ENCODE measurements around the genes CD68, SOX15 and FXR2.

DNA sequence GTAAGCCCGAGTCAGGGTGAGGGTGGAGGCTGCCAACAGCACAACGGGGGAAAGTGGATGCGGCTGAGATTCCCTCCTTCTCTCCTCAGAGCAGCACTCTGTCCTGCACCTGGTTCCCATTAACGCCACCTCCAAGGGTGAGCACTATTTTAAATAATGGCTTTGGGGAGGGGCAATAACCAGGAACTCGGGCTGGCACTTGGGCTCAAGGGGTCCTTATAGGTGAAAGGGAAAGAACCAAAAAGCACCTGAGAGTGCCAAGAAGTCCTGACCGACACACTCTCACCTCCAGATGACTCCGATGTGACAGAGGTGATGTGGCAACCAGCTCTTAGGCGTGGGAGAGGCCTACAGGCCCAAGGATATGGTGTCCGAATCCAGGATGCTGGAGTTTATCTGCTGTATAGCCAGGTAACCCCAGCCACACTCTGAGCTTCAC lies 1.2 kb downstream of the TNFSF13 start:
- PRO-cap, 2 experiments: no peak in any of the 2 experiments

DNA sequence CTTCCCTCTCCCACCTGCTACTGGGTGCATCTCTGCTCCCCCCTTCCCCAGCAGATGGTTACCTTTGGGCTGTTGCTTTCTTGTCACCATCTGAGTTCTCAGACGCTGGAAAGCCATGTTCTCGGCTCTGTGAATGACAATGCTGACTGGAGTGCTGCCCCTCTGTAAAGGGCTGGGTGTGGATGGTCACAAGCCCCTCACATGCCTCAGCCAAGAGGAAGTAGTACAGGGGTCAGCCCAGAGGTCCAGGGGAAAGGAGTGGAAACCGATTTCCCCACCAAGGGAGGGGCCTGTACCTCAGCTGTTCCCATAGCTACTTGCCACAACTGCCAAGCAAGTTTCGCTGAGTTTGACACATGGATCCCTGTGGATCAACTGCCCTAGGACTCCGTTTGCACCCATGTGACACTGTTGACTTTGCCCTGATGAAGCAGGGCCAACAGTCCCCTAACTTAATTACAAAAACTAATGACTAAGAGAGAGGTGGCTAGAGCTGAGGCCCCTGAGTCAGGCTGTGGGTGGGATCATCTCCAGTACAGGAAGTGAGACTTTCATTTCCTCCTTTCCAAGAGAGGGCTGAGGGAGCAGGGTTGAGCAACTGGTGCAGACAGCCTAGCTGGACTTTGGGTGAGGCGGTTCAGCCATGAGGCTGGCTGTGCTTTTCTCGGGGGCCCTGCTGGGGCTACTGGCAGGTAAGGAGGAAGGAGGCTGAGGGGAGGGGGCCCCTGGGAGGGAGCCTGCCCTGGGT lies at the start of gene CD68:
TSS of gene CD68 (plus strand) at position 604 of the 748 bp plus-strand sequence.
- PRO-cap, 2 experiments: peak in 2 of 2 experiments; most common plus-strand start position 572 of the sequence (in 2); most common minus-strand start position 467 of the sequence (in 1)

- PRO-cap, 2 experiments: no peak in any of the 2 experiments
Observed at GRCh38 chr17:7585639-7586229, 2.1 kb downstream of the MPDU1 start.

DNA sequence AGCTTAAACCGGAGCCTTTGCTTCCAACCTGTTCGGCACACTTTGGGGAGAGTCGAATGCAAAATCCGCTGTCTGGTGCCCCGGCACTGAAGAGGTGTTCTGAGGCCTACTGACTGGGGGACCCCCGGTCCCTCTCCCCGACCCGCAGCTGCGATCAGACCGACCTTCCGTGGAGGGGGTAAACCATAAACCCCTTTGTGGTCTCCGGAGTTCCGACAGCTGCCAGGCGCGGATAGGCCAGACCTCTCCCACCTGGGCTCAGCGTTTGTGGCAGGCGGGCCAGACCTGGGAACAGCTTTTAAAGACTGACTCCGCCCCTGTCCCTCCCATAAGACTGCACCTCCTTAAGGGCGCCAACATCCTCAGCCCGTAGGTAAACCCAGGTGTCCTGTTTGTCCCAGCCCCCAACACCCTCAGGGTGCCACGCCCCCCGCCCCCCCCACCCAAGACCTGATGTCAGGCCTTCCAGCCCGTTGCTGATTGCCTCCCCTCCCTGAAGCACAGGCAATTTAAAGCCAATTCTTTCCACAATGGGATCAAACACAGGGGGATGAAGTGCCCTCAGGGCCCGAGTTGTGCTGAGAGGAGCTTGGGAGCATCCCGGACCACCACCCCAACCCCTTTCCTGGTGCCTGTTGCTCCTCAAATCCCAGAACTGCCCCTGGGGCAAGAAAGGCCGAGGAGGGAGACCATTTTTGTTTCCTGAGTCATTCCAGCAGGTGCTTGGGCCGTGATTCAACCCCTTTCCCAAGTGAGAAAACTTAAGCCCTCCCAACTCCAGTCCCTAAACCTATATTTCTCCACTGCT lies at the start of gene SOX15:
TSS of gene SOX15 (minus strand) at position 272 of the 808 bp plus-strand sequence.
- PRO-cap, 2 experiments: no peak in any of the 2 experiments

GRCh38 chr17:7614616-7615721 lies at the start of gene FXR2:
Gene FXR2, minus strand, starts transcription at chr17:7614897.
- PRO-cap, 2 experiments: peak in 2 of 2 experiments; most common plus-strand start chr17:7614683 (in 2); most common minus-strand start chr17:7614754 (in 1)

GRCh38 chr17:7631990-7632198 lies 2.0 kb downstream of the SHBG start:
- PRO-cap, 2 experiments: no peak in any of the 2 experiments

GRCh38 chr17:7669041-7669572 lies 18.2 kb downstream of the TP53 start:
- PRO-cap, 2 experiments: no peak in any of the 2 experiments

DNA sequence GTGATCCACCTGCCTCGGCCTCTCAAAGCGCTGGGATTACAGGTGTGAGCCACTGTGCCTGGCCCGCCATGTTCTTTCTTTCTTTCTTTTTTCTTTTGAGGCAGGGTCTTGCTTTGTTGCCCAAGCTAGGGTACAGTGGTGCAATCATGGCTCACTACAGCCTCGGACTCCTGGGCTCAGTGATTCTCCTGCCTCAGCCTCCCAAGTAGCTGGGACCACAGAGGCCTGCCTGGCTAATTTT lies 9.2 kb downstream of the TP53 start:
- PRO-cap, 2 experiments: no peak in any of the 2 experiments

GRCh38 chr17:7686362-7687037 lies 790 bp downstream of the TP53 start:
- PRO-cap, 2 experiments: peak in 2 of 2 experiments; most common plus-strand start chr17:7686512 (in 1); most common minus-strand start chr17:7686396 (in 1)

DNA sequence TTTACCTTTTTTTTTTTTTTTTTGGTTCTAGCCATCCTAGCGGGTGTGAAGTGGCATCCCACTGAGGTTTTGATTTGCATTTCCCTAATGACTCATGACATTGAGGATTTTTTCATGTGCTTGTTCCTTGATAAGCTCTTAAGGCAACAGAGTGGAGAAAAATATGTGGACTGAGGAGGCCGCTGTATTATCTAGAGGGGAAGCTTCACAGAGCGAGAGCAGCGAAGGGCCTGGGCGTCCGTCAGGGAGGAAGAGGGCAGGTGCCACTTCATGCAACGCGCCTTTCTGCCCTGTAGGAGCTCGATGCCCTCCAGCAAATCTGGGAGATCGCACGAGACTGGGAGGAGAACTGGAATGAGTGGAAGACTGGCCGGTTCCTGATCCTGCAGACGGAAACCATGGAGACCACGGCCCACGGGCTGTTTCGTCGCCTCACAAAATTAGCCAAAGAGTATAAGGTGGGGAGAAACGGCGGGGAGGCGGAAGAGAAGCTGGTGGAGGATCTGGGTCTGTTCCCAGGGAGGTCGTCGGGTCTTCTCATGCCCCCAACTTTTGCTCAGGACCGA lies 50.1 kb downstream of the DNAH2 start:
- PRO-cap, 2 experiments: no peak in any of the 2 experiments

DNA sequence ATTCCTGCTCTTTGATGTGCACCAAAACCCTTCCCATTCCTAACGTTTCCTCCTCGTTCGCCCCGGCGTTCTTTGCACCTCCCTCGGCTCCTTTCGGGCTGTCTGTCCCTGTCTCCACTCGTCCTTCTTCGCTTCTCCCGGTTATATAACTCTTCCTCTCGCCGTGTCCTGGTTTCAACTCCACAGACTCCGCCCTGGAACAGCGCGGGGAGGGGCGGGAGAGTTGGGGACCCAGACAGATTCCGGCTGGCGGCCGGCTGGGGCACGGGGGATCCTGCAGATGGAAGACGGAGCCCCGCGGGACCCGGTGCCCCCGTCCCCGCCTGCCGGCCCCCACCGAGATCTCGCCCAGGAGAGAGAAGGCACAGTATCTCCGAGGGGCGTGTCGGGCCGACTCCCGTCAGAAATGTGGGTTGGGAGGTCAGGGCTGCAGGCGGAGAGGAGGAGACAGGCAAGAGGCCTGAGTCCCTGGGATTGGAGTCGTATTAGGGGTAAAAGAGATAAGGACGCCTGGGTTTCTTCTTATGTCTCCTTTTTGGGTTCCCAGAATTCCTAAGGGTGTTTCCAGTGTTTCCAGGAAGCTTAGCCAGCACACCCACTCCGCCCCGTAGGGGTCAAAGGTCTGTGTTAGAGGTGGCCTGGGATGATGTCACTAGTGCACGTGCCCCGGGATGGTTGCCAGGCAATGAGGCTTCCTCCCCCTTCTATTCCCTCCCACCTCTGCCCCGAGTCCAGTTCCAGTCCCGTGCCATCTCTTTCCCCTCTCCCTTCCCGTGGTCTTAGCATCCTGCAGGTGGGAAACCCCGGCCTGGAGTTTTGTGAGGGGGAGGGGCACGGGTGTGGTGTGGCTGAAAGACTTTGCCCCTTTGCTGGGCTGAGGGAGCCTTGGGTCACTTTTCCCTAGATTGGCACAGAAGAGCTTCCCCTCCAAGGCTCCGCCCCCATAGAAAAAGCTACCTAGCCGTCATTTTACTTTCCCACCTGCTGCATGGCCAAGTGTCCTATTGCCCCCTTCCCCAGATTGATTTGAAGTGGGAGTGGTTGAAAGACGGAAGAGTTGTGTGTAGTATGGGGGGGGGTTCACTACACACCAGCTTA lies 2.5 kb downstream of the KDM6B start:
- PRO-cap, 2 experiments: peak in 2 of 2 experiments; most common plus-strand start position 238 of the sequence (in 2); most common minus-strand start position 128 of the sequence (in 2)

- PRO-cap, 2 experiments: no peak in any of the 2 experiments
Observed at GRCh38 chr17:7890489-7891226, 2.1 kb downstream of the CHD3 start.

- PRO-cap, 2 experiments: no peak in any of the 2 experiments
Observed at GRCh38 chr17:7911668-7912297, 4.3 kb downstream of the RNF227 start.

- PRO-cap, 2 experiments: no peak in any of the 2 experiments
Observed at GRCh38 chr17:7916914-7917345, 841 bp upstream of the RNF227 start.

DNA sequence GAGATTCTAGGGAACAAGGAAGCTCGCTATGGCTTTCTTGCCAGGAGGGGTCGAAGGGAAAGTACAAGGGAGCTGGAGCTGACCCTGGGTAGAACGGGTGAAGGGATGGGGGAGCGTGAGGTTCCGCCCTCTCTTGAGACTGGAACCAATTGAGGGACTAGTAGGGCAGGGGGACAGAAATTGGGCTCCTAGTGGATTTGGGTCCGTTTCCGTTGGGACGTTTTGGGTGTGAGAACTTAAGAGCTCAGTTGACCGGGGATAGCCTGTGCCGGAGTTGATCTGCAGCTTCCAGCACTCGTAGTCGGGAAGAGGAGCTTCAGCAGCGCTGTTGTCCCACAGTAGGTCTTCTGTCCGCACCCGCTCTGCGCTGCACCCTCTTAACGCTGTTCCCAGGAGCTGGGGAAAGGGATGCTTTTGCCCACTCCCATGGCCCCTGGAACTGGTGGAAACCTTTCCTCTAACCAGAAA lies 491 bp downstream of the CNTROB start:
- PRO-cap, 2 experiments: peak in 2 of 2 experiments; most common plus-strand start position 236 of the sequence (in 1); most common minus-strand start position 65 of the sequence (in 2)

DNA sequence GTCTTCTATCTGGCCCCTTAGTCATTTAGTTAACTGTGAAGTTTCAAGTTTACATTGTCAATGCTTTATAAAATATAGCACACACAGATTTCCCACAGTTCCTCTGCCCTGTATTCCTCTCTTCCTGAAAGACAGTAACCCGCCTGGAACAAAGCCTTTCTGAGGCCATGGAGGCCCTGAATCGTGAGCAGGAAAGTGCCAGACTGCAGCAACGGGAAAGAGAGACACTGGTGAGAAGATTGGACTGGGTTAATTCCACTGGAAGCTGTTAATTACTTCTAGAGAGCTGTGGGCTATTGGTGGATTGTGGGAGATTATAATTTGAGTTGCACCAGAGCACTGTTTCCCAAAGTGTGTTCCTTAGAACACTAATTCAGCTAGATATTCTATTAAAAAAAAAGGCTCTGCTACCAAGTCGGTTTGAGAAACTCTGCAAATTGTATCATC lies 5.0 kb downstream of the CNTROB start:
- PRO-cap, 2 experiments: no peak in any of the 2 experiments

DNA sequence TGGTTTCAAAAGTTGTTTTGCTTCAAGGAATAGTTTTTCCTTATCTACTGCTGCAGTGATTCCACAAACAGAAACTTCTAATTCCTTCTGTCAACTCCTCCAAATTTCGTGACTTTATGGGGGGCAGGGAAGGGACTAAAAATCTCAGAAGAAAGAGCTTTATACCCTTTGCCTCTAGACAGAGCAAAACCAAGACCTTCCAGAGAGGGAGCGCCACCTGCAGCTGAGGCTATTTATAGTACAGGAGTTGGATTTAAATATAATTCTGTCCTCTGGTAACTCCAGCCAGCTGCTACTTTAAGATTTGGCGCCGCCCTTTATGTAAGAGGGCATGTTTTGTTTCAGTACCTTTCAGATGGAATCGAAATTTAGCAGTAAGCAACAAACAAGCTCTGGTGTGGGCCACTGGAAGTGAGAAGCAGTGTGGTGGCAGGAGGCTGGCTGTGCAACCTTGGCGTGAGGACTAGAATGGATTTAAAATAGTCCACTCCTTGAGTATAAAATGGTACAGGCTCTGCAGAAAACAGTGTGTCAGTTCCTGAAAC lies 5.3 kb upstream of the GUCY2D start:
- PRO-cap, 2 experiments: no peak in any of the 2 experiments

DNA sequence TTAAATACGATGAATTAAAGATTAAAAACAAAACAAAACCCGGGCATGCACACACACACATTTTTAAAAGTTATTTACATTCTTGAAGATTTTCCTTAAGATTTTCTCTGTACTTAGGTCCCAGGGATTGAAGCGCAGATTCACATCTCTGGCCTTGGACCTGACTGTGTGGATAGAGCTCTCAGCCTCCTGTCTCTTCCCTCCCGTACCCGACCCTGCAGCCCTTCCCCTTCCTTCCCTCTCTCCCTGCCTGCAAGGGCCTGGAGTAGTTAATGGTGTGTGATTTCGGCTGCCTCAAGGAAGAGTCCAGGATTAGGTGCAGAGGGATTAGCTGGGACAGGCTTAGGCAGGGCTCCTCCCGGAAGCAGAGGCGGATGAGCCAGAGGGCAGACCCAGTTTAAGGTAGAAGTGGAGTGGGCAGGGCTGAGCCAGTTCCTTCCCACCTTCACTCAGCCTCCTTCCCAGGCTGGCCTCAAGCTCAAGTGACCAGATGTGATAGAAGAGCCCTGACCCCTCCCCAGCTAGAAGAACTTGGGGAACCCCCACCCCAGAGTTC lies 16.7 kb downstream of the GUCY2D start:
- PRO-cap, 2 experiments: no peak in any of the 2 experiments

- PRO-cap, 2 experiments: peak in 1 of 2 experiments; most common plus-strand start chr17:8080152 (in 1); most common minus-strand start chr17:8080108 (in 1)
Observed at GRCh38 chr17:8079848-8080206, 7.7 kb downstream of the ALOX12B start.

- PRO-cap, 2 experiments: no peak in any of the 2 experiments
Observed at GRCh38 chr17:8118743-8119007, 361 bp upstream of the ALOXE3 start.

All from cytotoxic T cell (primary cell).